Measurements from ENCODE around the genes RGS8 and APOBEC4.

DNA sequence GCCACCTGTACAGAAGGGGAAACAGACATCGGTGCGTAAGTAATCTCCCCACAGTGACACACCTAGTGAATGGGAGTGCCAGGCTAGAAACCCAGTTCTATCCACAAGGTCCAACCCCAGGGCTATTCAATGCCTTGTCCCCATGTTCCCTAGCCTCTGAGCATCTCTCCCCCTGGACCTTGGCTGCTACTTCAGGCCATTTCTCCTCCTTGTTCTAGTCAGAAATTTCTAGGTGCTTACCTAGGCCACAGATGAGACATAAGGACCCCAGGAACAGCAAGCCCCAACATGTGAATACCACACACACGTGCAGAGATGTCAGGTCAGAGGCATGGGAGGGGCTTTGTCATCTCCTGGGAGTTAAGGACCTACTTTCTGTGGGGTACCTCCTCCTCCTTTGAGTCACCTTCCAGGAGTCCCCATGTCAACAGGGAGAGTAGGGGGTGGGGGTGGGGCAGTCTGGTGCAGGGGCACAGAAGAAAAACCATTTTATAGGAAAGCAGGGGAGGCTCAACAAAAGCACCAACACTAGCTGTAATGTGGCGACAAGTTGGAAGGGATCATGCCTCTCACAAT, 7.1 kb upstream of the RGS16 start:
- PRO-cap = no peak

- PRO-cap = no peak
Observed at GRCh38 chr1:182676389-182676928, 7.9 kb downstream of the RGS8 start.

- PRO-cap = no peak
Observed at GRCh38 chr1:182684270-182684915, at the start of gene RGS8. TSS of gene RGS8 (minus strand) at chr1:182684587.

GRCh38 chr1:182858427-182859694, 19.7 kb downstream of the DHX9 start:
- PRO-cap = no peak

- PRO-cap = no peak
Observed at GRCh38 chr1:182861517-182862576, 22.7 kb downstream of the DHX9 start.

GRCh38 chr1:182887919-182888435, 48.8 kb downstream of the DHX9 start:
- PRO-cap = no peak

DNA sequence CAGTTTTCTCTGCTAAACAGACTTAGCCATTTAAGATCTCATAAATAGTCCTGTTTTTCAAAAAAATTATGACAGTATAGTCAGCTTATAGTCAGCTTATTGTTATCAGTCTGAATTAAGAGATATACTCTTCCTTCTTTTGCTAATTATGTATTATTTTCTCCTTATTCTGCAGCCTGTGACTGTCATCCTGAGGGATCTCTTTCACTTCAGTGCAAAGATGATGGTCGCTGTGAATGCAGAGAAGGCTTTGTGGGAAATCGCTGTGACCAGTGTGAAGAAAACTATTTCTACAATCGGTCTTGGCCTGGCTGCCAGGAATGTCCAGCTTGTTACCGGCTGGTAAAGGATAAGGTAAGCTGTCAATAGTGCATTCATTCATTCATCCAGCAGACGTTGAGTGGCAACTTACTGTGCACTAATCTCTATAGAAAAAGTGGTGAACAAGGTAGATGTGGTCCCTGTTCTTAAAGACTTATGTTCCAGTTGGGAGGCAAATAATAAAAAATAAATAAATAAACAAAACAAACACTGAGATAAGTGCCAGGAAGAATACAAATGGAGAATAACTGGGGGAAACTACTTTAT, 58.9 kb upstream of the LAMC2 start:
- PRO-cap = no peak

DNA sequence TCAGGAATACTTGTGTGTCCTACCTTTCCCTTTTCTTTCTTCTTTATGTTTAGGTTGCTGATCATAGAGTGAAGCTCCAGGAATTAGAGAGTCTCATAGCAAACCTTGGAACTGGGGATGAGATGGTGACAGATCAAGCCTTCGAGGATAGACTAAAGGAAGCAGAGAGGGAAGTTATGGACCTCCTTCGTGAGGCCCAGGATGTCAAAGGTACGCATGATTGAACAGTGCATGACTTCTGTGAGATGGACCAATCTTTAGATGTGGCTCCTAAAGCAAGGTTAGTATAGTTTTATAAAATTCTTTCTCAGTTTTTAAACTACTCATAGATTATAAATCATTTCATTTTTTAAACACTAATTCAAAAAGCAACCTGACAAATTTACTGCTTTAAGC, 57.5 kb upstream of the LAMC2 start:
- PRO-cap = no peak

- PRO-cap = no peak
Observed at GRCh38 chr1:183140077-183140767, 45.8 kb upstream of the LAMC2 start.

GRCh38 chr1:183144461-183145393, 41.3 kb upstream of the LAMC2 start:
- PRO-cap = no peak

GRCh38 chr1:183226676-183227368, 40.8 kb downstream of the LAMC2 start:
- PRO-cap = no peak

DNA sequence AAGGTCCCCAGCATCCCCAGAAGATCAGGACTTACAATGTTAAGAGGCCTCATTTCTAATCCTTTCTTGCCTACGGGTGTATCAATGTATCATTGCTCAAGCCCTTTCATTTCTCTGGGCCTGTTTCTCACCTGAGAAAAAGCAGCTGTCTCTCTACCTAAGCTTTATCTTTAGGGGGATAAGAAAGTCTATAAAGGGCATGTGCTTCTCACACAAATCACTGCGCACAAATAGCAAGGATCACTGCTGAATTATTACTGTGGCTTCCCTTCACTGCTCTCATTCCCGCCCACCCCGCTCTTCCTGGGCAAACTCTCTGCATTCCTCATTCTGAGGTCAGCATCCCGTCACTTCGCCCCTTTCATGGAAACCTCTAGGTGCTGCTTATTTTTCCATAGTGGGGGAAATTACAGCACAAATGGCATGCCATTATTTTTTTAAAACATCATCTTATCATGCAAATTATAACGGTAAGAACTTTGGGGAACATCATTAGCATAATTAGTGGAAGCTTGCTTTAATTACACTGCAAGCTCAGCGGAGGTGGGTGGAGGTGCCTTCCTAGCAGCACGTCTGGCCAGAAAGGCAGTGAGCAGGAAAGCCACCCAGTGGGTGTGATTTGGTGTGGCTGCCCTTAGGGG, 105.7 kb downstream of the LAMC2 start:
- PRO-cap = unidirectional peak, minus-strand start at position 281 of the sequence

DNA sequence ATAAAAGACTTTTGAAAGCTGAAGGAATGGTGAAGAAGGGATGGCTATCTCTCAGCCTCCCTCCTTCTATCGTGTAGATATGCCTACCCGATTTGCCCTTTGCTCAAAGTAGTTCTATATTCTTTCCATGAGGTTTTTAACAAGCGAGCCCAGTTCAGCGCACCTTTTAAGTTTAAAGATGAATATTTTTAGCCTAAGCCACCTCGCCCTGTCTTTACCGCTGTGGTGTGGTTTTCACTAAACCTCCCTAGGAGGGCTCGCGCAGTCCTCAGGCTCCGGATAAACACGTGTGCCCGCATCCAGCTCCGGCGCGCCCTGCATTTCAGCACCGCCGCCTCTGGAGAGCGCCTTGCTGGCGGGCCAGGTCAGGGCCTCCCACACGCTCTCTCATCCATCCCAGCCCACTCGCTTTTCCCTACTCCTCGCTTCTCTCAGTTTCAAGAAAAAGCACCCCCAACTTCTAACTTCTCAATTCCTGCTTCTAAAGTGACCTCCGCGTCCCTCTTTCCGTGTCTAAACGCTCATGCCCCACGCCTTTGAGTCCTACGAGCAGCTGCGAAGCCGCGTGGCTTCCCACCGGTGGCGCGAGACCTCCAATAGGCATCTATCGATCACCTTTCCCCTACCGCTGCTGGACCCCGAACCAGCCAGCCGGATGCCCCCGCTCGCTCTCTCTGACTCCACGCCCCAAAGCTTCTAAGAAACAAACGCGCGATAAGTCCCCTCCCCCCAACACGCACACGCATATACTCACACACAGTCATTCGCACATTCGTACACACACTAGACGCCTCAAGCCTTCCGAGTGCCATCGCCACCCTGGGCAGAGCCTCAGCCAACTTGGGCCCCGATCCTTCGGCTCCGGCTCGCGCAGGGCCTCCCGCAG, 1.3 kb downstream of the NMNAT2 start:
- PRO-cap = no peak

DNA sequence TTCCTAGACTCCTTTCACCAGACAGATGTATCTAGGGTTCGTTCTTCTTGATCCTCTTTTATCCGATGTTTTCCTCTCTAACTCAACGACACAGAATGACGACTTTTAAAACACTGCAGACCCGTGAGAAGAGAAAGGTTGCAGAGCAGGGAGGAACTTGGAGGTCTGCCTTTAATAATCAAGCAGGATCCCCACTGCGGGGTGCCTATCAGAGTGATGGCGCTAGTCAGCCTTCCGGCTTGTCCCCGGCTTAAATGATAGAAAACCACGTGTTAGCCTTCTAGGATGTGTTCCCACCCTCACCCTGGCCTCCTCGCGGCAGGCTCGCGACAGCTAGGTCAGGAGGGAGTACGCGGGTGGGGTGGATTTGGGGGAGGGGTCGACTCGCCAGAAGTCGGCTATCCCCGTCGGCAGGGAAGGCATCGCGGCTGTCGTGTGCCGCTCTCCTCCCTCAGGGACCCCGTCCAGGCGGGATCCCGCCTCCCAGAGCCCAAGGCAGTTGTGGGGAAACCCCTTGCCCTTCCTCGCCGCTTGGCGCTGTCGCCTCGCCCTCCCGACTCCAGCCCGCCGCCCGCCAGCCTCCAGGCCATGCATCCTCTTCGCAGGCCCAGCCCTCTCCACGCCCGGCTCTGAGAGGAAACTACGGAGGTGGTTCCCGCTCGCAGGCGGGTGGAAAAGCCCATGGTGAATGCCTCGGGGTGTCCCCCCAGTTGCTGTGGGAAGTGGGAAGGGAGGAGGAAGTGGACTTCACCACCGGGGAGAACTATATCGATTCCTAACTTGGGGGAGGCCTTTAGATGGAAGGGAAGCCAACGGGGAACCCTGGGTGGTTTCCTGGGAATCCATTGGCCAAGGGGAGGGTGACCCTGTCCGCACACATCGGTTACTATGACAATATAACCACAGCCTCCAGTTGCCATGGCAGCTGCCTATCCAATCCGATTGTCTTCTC, 1.1 kb upstream of the SMG7 start:
- PRO-cap = bidirectional peak, plus-strand start at position 390 of the sequence, minus-strand start at position 252 of the sequence; bidirectional peak, plus-strand start at position 620 of the sequence, minus-strand start at position 582 of the sequence

GRCh38 chr1:183489677-183490409, 17.5 kb downstream of the SMG7 start:
- PRO-cap = no peak

DNA sequence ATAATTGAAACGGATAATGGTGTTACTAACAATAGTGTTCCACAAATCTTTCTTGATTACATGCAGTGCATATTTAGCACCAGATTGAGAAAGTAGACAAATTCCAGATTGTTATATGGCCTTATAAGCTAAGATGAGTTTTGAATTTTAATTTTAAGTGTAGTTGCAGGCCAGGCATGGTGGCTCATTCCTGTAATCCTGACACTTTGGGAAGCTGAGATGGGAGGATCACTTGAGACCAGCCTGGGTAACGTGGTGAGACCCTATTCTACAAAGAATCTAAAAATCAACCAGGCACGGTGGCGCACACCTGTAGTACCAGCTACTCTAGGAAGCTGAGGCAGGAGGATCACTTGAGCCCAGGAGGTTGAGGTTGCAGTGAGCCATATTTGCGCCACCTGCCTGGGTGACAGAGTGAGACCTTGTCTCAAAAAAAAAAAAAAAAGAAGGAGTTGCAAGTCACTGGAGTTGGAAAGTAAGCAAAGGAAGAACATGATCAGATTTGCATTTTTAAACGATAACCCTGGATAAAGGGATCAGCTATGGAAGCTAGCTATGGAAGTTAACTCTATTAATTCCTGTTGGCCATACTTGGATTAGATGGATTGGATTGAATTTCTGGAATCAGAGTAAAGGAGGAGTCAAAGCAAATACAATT, 49.3 kb downstream of the SMG7 start:
- PRO-cap = no peak

GRCh38 chr1:183652993-183653501, at the start of gene APOBEC4:
TSS of gene APOBEC4 (minus strand) at chr1:183653316.
- PRO-cap = no peak

DNA sequence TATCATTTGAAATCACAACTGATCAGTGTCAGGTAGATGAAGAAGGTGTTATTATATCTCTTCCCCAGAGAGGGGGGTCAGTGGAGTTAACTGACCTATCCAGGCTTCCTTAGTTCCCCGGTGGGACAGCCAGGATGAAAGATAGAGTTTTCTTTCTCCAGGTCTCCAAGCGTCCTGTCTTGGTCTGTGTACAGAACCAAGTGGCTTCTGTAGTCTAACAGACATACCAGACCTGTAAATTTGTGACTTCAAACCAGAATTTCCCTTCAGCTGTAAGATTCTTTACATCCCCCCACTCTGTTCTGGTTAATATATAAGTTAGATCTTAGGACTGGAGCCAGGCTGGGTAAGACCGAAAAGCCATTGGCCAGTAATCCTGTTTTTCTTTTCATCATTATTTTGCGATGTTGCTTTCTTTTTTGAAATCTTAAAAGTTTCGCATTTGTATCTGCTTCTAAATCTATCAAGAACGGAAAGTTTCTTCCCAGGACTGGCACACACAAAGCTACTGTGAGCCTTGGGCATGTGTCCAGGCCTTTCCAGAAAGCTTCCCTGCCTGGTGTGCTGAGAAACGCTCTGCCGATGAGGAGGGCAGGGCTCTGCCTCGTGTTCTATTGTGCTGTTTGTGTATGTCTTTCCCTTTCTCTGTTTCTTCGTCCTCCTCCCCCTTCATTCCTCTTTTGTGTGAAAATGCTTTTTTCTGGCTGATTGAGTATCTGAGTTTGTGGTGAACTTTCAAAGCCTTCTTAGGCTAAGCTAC, 72.3 kb downstream of the RGL1 start:
- PRO-cap = no peak

DNA sequence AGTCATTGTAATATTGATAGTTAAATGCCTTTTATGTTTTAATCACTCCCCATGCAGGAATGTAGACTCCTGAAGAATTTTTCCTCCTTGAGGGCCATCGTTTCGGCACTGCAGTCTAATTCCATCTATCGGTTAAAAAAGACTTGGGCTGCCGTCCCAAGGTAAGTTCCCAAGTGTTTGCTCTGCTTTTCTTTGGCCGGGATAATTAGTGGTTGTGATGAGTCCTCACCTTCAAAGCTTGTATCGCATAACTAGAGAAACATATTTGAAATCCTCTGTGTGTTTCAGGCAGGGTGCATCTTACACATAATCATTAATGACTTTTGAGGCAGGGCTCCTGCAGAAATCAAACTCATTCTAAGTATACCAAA, 83.5 kb downstream of the RGL1 start:
- PRO-cap = no peak

DNA sequence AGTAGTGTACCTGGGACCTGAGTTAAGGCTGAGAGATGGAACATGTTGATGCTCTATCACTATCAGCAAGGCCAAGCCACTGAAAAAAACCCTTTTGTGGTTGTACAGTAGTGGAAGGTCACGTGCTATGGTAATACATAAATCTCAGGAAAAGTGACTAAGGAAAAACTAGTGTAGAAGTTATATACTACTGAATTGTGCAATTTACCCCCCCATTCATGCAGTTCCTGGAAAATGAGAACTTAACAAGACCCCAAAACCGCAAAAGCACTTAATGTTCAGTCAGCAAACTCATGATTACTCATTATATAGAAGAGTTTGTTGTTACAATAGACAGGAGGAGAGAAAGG, 91.5 kb downstream of the RGL1 start:
- PRO-cap = no peak